Suprapubic skin (tissue), 4 donors: Measurements from ENCODE around the genes RASA4B and POLR2J2.

- PRO-cap = no peak
- RAMPAGE, long total RNA, 4 experiments = start-site peak on the plus strand in 1 of 4 experiments, at chr7:101870212-101870714 at its widest, 5 reads per replicate
Measured at GRCh38 chr7:101869998-101871060, 52.9 kb downstream of the CUX1 start.

DNA sequence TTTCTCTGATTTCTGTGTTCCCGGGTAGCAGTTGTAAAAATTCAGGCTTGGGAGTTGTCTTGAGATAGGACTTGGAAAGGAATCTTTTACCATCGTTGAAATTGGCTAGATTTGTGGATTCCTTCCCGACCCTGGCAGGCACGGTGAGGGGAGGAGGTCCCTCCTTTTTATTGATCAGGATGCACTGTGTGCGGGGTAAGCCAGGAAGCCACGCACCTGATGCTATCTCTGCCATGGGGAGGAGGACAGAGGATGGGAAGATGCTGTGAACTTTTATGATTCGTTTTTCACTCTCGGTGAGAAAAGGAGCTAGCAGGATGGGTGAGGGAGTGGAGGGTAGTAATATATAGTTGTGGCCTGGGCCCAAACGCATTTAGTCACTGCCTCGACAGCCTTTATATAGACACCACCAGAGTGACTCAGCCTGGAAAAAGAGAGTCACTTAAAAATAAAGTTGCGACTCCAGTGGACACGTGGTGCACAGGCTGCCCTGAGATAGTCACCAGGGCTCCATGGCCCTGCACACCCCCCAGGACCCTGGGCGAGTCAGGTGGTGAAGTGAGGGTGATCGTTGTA lies 106.6 kb downstream of the CUX1 start:
- PRO-cap = no peak
- RAMPAGE, long total RNA, 4 experiments = no peak in any of the 4 experiments

- PRO-cap = no peak
- RAMPAGE, long total RNA, 4 experiments = no peak in any of the 4 experiments
Measured at GRCh38 chr7:101947426-101948265, 130.2 kb downstream of the CUX1 start.

DNA sequence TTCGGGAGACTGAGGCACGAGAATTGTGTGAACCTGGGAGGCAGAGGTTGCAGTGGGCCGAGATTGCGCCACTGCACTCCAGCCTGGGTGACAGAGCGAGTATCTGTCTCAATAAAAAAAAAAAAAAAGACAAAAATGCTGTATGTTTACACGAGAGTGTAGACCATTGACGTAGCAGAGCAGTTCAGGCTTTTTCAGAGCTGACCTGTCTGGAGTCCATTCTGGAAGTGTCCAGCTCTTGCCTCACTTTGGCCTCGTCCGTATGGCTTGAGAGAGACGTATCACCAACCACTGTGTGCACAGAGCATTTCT lies 184.9 kb upstream of the SH2B2 start:
- PRO-cap = no peak
- RAMPAGE, long total RNA, 4 experiments = no peak in any of the 4 experiments

GRCh38 chr7:102175098-102175954 lies 111.3 kb upstream of the SH2B2 start:
- PRO-cap = no peak
- RAMPAGE, long total RNA, 4 experiments = no peak in any of the 4 experiments

GRCh38 chr7:102287323-102288025 lies 806 bp downstream of the SH2B2 start:
- PRO-cap = no peak
- RAMPAGE, long total RNA, 4 experiments = no peak in any of the 4 experiments

DNA sequence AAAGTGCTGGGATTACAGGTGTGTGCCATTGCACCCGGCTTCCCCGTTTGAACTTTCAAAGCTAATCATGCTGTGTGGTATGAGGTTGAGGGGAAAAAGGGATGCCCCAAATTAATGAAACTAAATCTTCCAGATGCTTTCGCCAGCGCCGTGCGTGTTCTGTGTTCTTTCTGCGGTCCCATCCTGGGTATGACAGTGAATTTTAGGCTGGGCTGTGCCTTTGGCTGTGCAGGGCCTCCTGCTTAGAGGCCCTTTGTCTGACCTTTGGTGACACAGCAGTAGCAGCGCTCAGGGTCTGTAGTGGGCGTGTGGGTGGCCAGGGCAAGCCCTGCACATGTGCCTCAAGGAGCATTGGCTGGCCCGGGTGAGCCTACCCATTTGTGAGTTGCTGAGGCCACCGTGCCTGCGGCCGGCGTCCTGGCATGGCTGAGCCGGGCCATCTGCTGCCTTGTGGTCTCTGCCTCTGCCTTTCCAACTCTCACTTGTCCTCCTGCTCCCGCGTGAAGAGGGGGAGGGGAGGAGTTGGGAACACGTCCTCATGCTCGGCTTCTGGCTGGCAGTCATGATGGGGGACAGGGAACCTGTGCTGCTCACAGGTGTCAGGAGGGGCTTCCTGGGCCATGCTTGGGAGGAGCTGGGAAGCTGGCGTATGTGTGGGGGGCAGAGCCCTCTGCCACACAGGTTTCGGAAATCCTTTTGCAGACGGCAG lies 9.3 kb upstream of the ORAI2 start:
- PRO-cap = no peak
- RAMPAGE, long total RNA, 4 experiments = no peak in any of the 4 experiments

GRCh38 chr7:102517575-102518002 lies at the start of gene RASA4B:
TSS of gene RASA4B (minus strand) at chr7:102517777.
- PRO-cap = no peak
- RAMPAGE, long total RNA, 4 experiments = no peak in any of the 4 experiments

DNA sequence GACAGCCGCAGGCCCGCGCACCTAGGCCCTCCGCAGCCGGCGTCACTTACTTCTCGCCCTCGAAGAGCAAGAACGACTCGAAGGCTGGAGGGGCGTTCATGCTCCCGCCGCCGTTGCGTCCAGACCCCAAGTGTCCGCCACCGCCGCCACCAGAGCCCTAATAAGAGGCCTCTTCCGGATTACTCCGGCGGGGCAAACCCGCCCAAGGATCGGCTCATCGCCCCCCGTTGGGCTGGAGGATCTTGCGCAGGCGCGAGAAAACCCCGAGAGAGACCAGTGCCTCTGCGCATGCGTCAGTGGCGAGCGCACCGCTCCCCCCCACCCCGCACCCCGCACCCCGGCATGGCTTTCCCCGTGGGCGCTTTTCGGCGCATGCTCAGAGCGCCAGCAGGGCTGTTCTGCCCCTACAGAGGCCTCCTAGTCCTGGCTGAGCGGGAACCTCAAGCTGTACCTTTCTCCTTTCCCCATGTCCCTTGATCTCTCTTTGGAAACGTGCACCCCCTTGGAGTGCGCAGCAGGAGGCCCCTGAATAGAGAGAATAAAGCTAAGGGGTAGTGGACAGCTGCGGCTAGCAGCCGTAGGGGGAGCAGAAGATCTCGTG lies at the start of gene POLR2J2:
Gene POLR2J2 (minus strand): TSS at position 162 of the 601 bp plus-strand sequence.
- PRO-cap = no peak
- RAMPAGE, long total RNA, 4 experiments = start-site peak on the minus strand in 1 of 4 experiments, centred at position 239 of the sequence, 17 reads per replicate

GRCh38 chr7:102791294-102791692 lies 42.5 kb downstream of the FAM185A start:
- PRO-cap = no peak
- RAMPAGE, long total RNA, 4 experiments = no peak in any of the 4 experiments

GRCh38 chr7:102913457-102913940 lies 699 bp downstream of the LRRC17 start:
- PRO-cap = no peak
- RAMPAGE, long total RNA, 4 experiments = no peak in any of the 4 experiments

GRCh38 chr7:103075258-103075895 lies 437 bp downstream of the ARMC10 start:
- PRO-cap = bidirectional peak, plus-strand start at chr7:103075529, minus-strand start at chr7:103075503; unidirectional peak, minus-strand start at chr7:103075575
- RAMPAGE, long total RNA, 4 experiments = no peak in any of the 4 experiments

GRCh38 chr7:103280185-103281195 lies 16.7 kb upstream of the PMPCB start:
- PRO-cap = no peak
- RAMPAGE, long total RNA, 4 experiments = no peak in any of the 4 experiments

GRCh38 chr7:103445137-103445876 lies 700 bp downstream of the SLC26A5 start:
- PRO-cap = no peak
- RAMPAGE, long total RNA, 4 experiments = no peak in any of the 4 experiments

DNA sequence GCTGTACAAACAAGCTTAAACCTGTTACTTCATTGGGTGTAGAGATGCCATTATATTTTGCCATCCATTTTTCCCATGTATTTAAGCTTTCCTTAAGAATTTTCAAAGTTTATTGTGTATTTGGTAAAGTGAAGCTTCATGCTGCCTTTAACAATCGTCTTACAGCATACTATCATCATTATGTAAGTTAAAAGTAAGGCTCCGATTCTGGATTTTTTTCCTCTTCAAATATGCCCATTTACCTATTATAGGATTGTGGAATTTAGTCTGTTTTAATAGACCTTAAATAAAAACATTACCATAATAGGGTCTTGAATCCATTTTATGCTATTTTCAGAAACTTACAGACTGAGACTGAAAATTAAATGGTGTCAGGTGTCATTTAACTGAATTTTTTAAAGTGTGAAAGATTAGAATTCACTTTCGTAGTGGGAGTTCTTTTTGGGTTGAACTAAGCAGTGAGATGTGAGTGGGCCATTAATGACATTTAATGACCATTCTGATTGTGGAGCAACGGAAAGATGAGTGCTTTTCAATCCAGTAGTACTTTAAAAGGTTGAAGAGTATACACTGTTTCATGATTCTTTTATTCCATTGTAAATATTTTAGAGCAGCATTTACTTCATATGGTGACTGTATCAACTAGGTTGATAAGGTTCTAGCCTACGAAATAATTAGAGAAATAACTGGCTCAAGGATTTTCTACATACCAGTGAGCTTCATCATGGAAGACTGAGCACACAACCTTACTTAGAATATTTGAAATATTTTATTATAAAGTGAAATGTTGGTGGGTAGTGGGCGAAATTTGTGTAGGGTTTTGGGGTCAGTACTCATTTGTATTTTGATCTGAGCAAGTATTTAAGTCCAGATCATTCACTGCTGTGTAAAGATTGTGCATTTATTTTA lies 2.4 kb downstream of the KMT2E start:
- PRO-cap = no peak
- RAMPAGE, long total RNA, 4 experiments = no peak in any of the 4 experiments

DNA sequence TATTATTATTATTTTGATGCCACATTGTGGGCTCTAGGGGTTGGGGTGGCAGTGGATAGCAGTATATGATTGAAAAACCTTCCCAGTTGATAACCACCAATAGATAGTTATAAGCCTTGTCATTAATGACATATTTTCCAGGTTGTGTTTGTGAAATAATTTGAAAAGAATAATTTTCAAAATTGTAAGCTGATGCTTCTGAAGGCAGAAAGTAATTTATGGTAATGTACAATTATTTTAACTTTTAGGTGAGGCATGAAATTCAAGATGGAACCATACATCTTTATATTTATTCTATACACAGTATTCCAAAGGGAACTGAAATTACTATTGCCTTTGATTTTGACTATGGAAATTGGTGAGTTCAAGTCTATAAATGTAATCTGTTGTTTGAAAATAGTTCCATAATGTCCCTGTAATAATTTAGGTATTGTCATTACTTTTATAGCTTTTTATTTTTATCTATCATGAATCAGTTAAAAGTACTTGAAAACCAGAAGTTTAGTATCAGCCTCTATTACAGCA lies 67.5 kb downstream of the KMT2E start:
- PRO-cap = no peak
- RAMPAGE, long total RNA, 4 experiments = no peak in any of the 4 experiments

DNA sequence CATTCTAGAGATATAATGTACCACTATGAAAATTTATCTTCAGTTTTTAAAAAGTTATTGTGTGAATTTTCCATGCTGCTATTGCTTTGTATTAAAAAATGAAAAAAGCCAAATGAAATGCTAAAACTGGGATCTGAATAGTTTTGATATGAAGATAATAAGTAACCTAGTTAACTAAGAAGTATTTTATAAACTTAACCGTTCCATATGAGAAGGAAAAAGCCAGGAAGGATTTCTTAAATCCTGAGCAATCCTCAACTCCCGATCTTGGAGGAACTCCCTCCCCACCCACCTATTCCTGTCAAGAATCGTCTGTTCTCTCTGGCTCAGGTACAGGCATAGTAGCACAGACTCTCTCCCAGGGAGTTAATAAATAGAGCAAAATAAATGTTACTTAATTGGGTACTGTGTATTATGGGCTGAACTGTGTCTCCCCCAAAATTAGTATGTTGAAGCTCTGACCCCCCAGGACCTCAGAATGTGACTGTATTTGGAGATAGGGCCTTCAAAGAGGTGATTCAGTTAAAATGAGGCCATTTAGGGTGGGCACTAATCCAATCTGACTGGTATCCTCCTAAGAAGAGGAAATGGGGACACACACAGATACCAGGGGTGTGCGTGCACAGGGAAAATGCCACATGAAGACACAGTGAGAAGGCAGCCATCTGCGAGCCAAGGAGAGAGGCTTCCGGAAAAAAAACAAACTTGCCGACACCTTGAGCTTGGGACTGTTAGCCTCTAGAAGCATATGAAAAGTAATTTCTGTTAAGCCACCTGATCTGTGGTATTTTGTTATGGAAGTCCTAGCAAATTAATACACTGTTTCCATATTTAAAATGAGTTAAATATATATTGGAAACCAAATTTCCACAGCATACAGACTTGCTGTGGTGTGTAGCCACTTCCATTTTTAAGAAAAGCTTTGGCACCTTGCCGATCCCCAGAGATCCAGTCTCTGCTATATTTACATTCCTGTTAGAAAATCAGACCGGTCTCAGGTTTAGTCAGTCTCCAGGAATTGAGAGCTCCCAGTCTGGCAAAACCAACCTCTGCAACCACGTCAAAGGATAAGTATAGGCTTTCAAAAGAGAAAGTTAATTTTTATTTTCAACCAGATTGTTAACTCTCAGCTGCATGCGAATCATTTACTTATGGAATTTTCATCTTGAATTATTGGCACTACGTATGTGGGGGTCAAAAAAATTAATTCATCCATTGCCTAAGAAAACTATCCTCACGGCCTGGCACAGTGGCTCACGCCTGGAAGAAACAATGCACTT lies 28.5 kb downstream of the PUS7 start:
- PRO-cap = no peak
- RAMPAGE, long total RNA, 4 experiments = no peak in any of the 4 experiments

- PRO-cap = no peak
- RAMPAGE, long total RNA, 4 experiments = no peak in any of the 4 experiments
Measured at GRCh38 chr7:105583292-105583504, 1.9 kb upstream of the EFCAB10 start.

- PRO-cap = no peak
- RAMPAGE, long total RNA, 4 experiments = no peak in any of the 4 experiments
Measured at GRCh38 chr7:105639664-105640534, 58.6 kb upstream of the EFCAB10 start.

- PRO-cap = no peak
- RAMPAGE, long total RNA, 4 experiments = no peak in any of the 4 experiments
Measured at GRCh38 chr7:105680511-105681122, 99.3 kb upstream of the EFCAB10 start.